AG10803 (cell line): ENCODE results near the genes TMEM200B and NKAIN1.

GRCh38 chr1:28928263-28928730 lies 13.9 kb downstream of the EPB41 start:
- RRBS: no CpG with 5 or more reads among the region's 2 CpGs

DNA sequence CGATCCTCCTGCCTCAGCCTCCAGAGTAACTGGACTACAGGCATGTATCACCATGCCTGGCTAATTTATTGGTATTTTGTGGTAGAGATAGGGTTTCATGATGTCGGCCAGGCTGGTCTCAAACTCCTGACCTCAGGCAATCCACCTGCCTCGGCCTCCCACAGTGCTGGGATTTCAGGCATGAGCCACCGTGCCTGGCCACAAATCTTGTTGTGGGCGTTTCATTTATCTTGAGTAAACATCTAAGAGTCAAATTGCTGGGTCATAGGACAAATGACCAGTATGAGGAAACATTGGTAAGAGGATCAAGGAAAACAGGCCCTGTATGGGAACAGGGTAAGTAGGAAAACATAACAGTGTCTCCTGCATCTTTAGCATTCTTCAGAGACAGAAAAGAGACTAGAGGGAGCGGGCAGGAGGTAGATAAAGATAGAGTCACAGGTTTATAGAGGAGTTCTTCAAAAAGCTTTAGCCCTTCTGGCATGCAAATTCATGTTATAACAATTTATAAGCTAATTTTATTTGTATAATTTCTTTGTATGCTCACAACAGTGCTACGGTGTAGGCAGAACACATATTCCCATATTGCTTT lies 17.8 kb downstream of the TMEM200B start:
- RRBS: no CpG with 5 or more reads among the region's 7 CpGs

DNA sequence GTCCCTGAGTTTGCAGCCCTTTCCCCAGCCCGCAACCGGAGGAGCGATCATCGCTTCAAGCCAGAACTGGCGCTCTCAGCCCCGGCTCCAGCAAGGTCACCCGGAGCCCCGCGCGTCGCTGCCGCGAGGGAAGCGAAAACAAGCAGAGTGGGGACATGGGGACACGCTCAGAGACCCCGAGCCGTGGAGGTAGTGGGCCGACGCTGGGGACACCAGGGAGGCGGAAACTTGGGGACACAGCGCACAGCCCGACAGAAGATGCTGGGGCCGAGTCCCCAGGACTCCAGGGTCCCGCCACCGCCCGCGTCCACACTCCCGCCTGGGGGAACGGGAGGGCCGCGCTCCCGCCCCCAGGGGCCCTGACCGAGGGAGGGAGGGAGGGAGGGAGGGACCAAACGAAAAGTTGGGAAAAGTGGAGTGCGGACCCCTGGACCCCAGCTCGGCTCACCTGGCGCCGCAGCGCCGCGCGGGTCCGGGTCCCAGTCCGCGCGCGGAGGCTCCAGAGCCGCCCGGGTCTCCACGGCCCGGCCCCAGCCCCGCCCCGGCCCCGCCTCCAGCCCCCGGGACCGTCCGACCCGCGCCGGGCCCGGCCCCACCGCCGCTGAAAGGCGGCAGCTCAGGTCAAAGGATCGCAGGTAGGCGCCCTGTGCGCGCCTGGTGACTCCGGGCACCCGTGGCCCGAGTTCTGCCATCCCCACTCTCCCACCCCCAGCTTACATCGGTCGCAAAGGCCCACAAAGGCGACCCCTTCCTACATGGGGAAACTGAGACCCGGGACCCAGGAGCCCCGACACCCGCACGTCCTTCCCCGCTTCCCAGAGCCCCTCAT lies at the start of gene TMEM200B:
Gene TMEM200B, minus strand, starts transcription at position 496 of the 829 bp plus-strand sequence.
- RRBS: 3% methylated on average over 26 of the region's 79 CpGs

DNA sequence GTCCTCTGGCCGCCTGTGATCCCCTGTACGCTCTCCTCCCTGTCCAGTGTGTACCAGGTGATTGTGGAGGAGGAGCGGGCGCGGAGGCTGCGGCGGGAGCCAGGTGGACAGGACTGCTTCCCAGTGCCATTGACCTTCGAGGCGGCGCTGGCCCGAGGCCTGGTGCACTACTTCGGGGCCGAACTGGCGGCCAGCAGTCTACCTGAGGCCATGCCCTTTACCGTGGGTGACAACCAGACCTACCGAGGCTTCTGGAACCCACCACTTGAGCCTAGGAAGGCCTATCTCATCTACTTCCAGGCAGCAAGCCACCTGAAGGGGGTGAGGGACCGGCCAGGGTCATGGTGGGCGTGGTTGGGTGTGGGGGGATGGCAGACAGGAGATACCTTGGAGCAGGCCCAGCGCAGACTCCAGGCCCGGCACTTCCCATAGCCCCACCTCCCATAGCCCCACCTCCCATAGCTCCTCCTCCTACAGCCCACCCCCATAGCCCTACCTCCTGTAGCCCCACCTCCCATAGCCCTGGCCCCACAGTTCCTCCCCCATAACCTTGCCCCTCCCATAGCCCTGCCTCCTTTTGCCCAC lies 46.4 kb downstream of the PTPRU start:
- RRBS: 79% methylated on average over 2 of the region's 20 CpGs

GRCh38 chr1:29550042-29550638 lies 313.8 kb downstream of the PTPRU start:
- RRBS: no CpG with 5 or more reads among the region's 14 CpGs

DNA sequence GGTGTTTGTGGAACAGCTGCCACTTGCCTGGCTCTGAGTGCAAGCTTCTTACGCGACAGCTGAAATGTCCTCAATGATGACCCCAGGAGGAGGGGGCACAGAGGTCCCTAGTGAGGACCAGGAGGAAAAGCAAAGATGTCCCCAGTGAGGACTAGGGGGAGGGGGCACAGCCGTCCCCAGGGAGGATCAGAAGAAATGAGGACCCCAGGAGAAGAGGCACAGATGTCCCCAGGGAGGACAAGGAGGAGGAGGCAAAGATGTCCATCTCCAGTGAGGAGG lies 64.5 kb downstream of the MATN1 start:
- RRBS: no CpG with 5 or more reads among the region's 3 CpGs

- RRBS: 11% methylated on average over 3 of the region's 4 CpGs
Observed at GRCh38 chr1:30704253-30704662, 19.1 kb downstream of the MATN1 start.

DNA sequence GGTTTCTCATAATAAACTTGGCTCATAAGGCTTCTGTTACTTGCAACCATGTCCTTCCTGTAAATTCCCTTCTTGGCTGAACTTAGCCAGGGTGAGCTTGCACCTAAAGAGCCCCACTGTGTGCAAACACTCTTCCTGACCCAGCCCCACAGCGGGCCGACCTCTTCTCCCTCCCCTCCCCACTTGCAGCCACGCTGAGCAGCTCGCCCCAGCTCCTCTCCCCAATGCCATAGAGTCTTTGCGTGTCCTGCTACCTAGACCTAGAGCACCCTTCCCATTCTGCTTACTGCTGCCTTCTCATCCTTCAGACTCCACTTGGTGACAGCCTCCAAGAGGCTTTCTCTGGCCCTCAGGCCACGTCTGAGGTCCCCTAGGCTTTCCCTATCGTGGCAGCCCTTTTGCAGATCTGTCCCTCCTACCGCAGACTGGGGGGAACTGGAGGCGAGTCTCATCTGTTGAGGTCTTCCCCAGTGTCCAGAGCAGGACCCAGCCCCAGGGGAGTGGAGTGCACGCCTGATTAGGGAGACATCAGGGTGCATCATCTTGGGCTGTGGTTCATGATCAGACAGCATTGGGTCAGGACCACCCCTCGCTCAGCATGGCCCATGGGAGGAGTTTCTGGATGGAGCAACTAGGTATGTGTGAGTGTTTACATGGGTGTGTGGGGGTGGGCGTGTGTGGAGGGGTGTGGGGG lies 8.3 kb upstream of the MATN1 start:
- RRBS: no CpG with 5 or more reads among the region's 12 CpGs

GRCh38 chr1:30758288-30758650 lies 695 bp upstream of the LAPTM5 start:
- RRBS: no CpG with 5 or more reads among the region's 7 CpGs

GRCh38 chr1:30761215-30762155 lies 3.9 kb upstream of the LAPTM5 start:
- RRBS: no CpG with 5 or more reads among the region's 11 CpGs

GRCh38 chr1:30778174-30779218 lies 20.9 kb upstream of the LAPTM5 start:
- RRBS: no CpG with 5 or more reads among the region's 14 CpGs

DNA sequence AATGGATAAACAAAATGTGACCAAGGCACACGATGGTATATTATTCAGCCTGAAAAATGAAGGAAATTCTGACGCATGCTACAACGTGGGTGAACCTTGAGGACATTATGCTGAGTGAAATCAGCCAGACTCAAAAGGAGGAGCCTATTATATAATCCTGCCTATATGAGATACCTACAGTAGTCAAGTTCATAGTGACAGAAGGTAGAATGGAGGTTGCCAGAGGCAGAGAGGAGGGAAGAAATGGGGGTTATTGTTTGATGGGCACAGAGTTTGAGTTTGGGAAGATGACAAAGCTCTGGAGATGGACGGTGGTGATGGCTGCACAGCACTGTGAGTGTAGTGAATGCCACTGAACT lies 23.0 kb upstream of the LAPTM5 start:
- RRBS: no CpG with 5 or more reads among the region's 4 CpGs

DNA sequence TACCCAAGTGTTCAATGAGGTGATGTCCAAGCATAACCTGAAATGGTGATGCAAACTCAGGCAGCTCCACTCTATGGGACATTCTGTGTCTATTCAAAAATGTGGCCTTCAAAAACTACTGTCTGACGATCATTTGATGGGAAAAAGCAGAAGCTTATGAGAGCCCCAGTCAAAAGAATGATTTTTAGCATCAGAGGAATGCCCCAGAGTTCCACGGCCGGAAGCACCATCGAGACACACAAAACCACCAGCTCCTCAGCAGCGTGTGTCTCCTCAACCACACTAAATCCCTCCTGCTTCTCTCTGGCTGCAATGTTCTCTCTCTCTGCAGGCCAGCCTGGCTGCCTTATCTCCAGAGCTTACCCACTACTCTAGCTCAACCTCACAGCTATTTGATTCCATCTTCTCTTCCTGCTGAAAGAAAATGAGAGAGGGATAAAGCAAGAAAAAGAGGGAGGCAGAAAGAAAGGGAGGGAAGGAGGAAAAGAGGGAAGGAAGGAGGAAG lies 33.3 kb upstream of the LAPTM5 start:
- RRBS: no CpG with 5 or more reads among the region's 5 CpGs

GRCh38 chr1:30823551-30824766 lies 66.4 kb upstream of the LAPTM5 start:
- RRBS: under 1% methylated on average over 17 of the region's 48 CpGs

DNA sequence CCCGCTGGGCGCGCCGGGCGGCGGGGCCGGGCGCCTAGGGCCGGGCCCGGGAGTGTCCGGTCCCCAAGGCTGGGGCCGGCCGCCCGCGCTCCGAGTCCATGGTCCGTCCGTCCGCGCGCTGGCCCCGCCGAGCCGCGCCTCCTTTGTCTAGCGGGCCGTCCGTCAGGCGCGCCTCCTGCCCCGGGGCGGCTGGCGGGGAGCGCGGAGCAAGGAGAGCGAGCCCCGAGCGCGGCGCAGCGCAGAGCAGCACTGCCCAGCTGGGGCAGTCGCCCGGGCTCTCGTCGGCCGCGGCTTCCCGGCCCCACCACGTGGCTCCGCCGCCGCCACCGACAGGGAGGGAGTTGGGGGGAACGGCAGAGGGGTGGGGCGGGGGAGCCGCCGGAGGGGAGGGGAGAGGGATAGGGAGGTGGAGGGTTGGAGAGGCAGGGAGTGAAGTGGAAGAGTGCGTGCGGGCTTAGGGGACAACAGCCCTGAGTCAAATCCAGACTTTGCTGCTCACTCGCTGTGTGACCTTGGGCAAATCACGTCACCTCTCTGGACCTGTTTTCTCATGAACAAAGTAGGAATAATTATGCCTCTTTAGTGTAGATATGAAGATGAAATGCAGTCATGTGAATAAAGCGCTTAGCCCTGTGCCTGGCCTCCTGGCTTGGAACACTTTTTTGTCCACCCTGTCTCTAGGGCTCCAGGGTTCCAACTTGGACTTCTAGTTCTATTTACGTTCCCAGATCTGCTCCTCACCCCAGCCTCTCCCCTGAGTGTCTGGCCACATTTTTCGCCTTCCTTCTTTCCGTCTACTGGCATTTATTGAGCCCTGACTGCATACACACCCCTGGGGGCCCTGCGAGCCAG lies at the start of gene NKAIN1:
Gene NKAIN1, minus strand, starts transcription at position 251 of the 852 bp plus-strand sequence.
- RRBS: 2% methylated on average over 24 of the region's 66 CpGs

DNA sequence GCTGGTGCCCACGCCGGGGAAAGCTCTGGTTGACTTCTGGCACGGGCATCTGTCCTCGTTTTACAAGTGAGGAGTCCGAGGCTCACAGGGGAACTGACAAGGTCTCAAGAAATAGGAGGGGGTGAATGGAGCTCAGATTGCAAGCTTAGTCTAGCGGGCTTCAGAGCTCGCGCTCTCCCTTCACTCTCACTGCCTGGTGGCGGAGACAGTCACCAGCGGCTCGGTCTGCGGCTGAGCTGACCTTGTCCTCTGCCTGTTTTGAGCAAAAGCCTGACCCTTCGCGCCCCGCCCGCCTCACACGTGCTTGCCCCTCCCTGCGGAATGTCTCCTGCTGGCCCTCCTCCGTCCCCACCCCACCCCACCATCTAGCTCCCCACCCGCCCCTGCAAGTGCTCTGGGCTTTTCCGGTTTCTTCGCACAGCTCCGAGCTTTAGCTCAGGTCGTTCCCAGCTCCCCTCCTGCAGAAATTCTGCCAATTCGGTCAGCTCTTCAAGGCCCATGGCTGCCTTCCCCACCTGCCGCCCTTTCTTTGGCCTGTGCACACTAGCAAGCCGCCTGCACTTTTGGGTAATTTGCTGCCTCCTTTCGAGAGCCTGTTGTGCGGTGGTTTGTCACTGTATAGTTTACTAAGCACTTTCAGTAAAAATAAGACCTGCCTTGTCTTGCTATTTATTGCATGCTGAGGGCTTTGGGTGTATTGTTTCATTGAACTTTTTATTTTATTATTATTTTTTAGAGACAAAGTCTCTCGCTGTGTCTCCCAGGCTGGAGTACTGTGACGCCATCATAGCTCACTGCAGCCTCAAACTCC lies 803 bp upstream of the FABP3 start:
- RRBS: no CpG with 5 or more reads among the region's 31 CpGs

- RRBS: no CpG with 5 or more reads among the region's 9 CpGs
Observed at GRCh38 chr1:31470960-31471274, 57.9 kb downstream of the SERINC2 start.

DNA sequence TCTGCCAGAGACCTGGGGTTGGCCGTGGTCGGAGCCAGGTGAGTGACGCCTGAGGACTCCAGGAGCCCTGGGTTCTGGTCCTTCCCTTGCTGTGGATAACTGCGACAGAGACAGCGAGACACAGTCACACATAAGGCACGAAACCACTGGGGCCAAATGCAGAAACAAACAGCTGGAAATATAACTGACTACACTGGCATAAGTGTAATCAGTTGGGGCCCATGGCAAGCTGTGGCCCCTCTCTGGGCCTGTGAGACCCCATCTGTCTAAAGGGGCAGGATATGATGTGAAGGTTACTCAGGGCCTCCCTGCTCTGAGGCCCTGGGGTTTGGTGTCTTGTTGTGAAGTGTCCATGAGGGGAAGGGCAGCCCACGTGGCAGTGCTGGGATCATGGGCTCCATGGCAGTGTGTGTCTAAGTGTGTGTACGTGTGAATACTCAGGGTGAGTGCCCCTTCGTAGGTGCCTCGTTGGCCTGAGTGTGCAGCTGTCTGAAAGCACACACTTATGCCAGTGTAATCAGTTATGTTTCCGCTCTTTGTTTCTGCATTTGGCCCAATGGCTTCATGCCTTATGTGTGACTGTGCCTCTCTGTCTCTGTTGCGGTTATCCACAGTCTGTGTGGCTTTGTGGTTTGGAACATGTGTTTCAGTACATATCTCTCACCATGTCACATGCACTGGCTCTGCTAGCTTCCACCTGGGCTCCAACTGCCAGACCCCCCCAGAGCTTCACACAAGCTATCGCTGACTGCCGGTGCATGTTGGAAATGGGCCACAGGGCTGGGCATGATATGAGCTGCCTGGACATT lies 70.6 kb upstream of the TINAGL1 start:
- RRBS: 7% methylated on average over 1 of the region's 14 CpGs

DNA sequence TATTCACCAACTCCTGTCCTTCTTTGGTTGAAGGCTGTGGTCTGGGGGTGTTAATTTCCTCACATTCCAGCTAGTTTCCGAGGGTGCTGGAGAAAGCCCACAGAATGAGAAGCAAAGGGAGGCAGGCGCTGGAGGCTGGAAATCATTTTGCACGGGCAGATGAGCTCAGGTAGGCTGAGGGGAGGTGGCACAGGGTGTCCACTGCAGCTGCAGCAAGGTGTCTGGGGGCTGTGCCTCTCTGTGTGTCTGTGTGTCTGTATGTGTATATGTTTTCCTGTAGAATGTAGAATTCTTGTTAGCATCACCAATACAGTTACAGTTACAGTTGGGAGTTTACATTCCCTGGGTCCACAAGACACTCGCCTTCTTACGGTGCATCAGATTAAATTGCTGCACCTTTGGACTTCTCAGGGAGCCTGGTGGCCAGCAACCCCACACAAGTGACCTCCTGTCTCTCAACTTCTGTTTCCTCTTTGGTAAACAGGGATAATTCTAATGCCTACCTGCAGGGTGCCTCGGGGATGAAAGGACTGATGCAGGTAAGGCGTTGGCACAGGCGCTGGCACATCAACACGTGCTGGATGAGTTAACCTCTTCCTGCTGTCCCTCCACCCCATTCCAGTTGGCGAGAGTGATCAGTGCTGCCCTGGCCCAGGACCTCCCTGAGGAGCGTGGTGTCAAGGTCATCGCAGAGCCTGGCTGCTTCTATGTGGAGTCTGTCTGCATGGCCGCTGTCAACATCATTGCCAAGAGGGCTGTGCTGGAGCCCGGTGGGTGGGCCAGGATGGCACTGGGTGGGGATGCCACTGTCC lies 69.3 kb upstream of the TINAGL1 start:
- RRBS: no CpG with 5 or more reads among the region's 14 CpGs

GRCh38 chr1:31617250-31617526 lies 301 bp upstream of the HCRTR1 start:
- RRBS: no CpG with 5 or more reads among the region's 9 CpGs